Right common carotid artery plus branches (tissue), 1 donor: ENCODE measurements around the gene ATG2A.

DNA sequence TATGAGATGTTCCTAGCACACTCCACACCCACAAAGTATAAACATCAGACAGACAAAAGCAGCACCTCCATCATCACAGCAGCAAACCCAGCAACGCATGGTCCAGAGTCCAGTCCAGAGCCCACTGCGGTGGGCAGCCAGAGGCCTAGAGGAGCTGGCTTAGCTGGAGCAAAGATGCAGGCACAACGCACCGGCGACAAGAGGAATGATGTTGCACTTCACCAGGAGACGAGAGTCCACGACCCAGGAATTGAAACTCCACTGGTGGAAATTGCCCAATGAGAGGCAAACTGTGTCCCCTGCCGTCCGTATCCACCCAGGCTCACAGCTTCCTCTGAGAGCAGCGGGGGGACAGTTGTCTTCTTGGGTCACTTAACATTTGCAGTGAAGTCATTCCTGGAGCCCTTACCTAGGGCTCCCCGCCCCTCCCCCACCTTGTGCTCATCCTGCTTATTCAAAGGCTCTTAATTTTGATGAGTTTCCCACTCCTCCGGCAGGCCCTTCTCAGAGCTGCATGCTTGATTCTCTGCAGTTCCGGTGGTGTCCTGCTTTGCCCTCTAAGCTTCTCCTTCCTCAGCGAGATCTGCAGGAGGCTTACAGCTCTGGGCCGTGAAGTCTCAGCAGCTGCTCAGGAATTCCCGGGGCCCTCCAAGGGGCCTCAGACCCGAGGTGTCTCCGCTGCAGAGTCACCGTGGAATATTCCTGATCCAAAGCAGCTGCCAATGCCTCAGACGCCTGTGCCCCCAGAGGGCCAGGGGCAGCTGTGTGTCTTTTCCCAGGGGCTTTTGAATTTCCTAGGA lies 36.9 kb downstream of the RPS6KA4 start:
- PRO-cap = no peak

GRCh38 chr11:64566230-64567112 lies 10.7 kb downstream of the SLC22A11 start:
- PRO-cap = bidirectional peak, plus-strand start at chr11:64566794, minus-strand start at chr11:64566724

GRCh38 chr11:64661137-64661828 lies 61.7 kb downstream of the NRXN2 start:
- PRO-cap = bidirectional peak, plus-strand start at chr11:64661495, minus-strand start at chr11:64661307

DNA sequence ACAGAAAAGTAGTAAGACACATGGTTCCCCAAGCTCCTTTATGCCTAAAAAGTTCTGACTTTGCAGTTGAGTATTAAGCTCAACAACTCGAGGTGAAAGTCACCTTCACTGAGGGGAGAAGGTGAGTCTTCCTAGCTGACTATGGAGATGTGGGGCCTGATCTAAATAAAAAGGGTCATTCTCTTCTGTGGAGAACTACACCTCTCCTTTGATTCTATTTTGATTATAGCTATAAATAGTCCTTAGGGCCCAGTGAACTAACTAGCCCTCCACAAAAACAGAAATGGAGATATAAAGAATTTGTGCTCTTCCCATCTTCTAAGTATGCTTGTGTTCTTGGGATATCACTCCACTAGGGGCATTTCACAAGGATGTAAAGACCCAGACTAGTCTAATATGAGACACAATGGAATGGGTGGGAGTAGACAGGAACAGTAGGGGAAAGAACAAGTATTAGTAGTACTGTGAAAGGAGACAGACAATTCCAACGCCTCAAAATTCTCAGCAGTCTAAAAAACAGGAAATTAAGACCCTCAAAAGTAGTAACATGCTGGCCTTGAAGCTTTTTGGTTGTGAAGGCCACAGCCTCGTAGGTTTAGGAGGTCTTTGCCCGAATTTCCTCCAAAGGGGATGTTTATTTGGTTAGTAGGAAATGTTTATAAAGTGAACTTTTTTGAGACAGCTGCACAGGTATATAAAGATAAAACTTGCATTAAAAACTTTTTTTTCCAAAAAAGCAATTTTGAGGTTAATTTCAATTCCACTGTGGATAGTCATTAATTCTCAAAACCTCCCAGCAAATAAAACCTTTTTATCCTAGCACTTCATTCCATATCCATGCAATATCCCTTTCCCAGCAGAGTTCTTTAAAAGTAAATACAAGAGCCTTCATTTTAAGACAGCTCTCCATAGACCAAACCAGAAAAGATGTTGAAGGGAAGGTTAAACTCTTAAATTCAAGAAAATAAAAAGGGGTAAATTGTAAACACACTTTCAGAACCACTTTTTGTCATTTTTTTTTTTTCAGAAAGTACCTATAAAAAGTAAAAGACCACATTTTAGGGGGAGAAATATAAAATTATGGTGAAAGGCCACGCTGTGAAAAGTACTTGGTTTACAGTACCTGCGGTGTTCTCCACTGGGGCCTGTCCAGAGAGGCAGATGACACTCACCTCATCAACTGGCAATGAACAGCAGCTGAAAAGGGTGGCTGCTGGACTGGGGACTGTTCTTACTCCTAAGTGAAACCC lies 2.9 kb downstream of the SF1 start:
- PRO-cap = no peak

- PRO-cap = no peak
Measured at GRCh38 chr11:64779728-64780376, 1.5 kb upstream of the SF1 start.

DNA sequence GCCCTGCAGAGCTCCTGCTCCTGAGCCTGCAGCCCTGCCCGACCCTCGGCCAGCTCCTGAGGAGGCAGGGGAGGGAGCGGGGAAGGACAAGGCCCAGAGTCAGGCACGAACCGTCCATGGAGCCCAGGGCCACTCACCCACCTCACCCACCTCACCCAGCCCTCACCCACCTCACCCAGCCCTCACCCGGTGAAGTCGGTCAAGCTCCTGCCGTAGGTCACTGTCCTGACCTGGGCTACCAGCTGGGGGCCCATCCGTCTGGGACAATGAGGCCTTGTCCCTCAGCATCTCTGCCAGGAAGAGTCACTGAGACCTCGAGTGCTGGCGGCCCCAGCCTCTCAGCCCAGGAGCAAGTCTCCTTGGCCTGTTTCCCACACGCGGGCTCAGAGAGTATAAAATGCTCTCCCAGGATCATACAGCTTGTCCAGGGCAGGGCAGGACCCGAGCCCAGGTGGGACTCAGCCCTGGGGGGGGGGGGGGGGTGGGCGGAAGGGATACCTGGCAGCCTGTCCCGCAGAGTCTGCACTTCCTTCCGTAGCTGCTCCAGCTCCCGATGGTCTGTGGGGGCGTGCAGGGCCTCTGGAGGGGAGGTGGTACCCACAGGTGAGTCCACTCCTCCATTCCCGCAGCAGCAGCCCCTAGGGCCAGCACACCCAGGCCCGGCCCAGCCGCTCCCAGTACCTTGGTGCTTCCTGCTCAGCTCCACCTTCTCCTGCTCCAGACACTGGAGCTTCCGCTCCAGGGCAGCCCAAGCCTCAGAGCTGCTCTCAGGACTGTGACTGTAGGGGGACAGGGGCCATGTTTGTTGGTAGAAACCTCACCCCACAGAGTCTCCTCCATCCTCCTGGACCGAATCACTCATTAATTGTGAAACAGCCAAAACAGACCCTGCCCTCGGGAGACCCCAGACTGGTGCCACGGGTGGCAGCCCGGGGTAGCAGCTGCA lies 7.9 kb downstream of the CDC42BPG start:
- PRO-cap = no peak

DNA sequence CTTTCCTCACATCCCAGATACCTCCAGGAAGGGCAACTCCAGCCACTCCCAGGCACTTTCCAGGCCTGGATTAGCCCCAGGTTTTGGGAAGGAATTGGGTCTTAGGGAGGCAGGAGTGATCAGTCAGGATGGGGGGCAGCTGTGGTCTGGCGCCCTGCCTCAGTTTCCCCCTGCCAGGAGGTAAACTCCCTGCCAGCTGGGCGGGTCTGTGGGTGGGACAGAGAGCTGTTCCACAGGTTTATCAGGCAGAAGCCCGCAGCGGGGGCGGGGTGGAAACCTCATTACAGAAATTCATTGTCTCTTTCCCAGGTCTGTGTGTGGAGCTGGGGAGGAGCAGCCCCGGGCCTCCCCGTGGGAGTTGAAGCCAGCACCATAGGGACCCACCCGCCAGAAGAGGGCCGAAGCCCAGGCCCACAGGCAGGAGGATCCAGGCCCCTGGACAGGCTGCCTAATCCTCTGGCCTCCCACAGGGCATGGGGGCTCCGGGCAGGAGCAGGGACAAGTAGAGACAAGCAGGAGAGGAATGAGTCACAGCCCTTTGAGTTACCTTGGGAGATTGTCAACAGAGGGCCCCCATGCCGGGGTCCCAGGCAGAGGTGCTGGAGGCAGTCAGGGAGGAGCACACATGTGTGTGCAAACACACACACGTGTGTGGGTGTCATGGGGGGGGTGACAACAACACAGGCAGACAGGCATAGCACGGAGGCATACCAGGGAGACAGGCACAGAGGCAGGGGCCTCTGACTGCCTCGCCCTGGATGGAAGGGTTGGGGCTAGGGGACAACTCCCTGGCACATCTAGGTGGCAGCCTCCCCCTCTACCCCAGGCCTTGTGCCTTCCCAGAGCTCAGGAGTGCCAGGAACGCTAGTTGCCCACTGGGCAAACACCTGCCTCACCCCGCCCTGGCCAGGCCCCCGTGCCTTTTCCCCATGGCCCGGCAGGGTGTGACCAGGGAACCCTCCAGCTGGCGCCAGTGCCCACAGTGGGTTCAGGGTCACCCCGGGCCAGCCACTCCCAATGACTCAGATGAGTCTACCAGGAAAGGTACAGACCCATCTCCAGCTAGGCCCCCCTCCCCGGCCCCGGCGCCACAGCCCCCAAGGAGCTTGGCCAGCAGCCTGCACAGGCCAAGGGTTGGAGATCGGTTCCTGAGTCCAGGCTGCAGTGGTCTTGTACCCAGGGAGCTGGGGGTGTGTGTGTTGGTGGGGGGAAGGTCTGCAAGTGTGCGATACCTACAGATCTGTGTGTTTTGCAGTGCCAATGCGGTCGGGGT lies 1.3 kb downstream of the CDC42BPG start:
- PRO-cap = no peak

- PRO-cap = no peak
Measured at GRCh38 chr11:64846843-64847800, 2.7 kb upstream of the CDC42BPG start.

GRCh38 chr11:64853474-64854213 lies 9.2 kb upstream of the CDC42BPG start:
- PRO-cap = no peak

DNA sequence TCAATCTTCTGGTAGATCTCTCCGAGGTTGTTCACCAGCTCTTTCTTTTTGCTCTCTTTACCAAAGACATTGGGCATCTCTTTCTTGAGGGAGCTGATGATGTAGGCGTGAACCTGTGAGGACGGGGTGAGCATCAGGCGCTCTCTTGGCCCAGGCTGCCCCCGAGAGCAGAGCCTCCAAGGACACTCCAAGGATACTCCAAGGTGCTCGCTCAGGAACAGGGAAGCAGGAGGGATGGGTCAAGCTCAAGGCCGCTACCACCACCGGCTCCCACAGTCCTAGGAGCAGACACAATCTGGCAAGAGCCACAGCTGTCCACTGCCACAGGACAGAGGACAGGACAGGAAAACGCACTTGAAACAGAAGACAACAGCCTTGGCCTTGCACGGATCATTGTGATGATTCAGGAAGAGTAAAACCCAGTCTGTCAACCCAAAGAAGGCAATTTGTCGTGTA lies 10.9 kb upstream of the CDC42BPG start:
- PRO-cap = no peak

DNA sequence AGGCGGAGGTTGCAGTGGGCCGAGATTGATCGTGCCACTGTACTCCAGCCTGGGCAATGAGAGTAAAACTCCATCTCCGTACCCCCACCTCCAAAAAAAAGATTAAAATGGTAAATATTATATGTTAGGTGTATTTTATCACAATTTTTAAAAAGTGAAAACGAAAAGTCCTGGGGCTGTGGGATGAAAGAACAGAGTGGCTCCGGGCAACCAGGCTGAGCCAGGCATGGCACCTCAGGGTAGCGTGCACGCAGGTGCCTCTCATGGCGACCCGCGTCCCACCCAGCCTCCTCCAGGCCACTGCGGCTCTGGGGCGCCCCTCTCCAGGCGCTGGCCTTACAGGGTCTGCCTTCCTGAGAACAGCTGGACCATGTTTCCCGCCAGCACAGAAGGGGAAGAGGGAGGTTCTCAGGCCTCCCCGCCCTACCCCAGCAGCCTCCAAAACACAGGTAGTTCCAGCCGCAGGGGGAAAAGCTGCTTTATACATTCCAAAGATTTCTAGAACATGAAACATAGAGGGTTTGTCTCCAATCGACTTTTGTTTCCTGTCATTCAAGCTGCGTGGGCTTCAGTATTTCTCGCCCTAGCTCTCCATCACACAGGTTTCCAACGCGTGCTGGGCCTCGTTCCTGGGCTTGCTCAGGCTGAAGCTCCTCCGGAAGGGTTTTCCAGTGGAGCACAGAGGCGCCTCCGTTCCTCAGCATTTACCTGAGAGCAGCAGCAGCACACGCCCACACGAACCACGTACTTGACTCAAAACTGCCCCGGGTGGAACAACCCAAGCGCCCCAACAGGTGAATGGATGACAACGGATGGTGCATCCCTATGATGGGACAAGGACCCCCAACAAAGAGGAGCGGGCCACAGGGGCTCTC lies 10.5 kb downstream of the EHD1 start:
- PRO-cap = no peak

- PRO-cap = no peak
Measured at GRCh38 chr11:64870368-64871516, 7.7 kb downstream of the EHD1 start.

DNA sequence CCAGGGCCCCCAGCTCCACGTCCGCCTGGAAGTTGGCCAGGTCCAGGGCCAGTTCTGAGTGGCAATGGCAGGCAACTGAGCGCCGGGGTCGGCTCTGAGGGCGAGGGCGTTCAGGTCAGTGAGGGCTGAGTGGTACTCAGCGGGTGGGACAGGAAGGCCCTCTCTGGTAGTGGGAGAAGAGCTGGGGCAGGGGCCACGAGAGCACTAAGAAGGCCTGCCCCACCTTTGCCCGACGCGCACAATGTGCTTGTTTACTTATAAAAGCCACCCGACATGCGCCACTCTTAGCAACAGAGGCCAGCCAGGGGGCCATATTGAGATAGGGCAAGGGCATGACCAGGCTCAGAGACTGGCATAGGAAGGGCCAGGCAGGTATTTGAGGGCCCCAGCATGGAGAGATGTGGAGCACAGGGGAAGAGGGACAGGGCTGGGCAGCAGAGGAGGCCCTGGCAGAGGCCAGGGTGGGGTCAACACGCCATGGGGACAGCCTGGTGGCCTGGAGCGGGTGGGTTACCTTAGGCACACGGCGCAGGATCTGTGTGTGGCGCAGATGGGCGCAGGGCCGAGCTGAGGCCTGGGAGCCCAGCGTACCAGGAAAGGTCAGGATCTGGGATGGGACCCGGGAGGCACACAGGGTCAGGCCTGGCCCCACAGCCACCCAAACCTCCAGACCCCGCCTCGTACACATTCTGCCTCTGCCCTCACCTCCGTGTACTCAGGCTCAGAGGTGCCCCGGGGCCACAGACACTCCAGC lies 6.7 kb downstream of the ATG2A start:
- PRO-cap = no peak

GRCh38 chr11:64913977-64914261 lies 3.1 kb downstream of the ATG2A start:
- PRO-cap = no peak

DNA sequence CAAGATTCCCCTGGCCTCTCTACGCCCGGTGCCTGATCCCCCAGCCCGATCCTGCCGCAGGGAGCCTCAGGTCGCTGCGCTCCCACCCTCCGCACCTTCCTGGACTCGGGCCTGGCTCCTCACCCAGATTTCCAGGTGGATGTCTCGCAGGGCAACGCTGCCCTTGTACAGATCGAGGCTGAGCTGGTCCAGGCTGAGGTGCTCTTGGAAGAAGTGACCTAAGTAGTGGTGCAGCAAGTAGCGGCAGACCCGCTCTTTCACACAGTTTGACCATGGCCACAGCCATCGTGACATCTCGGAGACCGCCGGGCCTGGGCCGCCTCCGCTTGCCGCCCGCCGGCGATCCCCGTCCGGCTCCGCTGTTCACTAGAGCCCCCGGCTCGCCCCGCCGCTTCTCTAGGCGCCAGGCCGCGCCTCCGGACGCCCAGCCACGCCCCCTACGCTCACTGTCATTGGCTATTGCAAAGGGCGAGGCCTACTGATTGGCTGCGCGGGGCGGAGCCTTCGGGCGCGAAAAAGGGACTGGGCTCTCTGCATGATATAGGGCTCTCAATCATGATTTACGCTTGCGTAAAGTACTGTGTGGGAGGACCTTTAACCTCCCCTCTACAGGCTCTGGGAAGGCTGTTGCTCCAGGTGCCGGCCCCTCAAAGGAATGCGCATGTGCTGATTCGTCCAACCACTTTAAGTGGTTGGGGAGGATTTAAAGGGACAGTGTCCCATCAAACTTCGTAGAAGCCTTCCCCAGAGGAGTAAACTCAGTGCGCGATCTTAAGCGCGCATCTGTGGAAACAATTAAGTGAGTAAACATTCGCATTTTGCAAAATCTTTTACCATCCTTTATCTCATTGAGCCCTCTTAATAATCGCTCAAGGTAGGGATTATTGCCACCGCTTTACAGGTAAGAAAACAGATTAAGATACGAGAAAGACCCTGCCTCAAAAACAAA lies at the start of gene ATG2A:
TSS of gene ATG2A (minus strand) at position 368 of the 949 bp plus-strand sequence.
- PRO-cap = bidirectional peak, plus-strand start at position 732 of the sequence, minus-strand start at position 368 of the sequence

- PRO-cap = no peak
Measured at GRCh38 chr11:64939467-64939825, 3.8 kb upstream of the GPHA2 start.

GRCh38 chr11:65112390-65113078 lies 862 bp downstream of the TM7SF2 start:
- PRO-cap = no peak

GRCh38 chr11:65130579-65131152 lies 3.7 kb downstream of the SYVN1 start:
- PRO-cap = no peak

- PRO-cap = bidirectional peak, plus-strand start at chr11:65135227, minus-strand start at chr11:65135041
Measured at GRCh38 chr11:65134930-65136141, 1.0 kb upstream of the SYVN1 start.

GRCh38 chr11:65150585-65151492 lies 16.5 kb upstream of the SYVN1 start:
- PRO-cap = no peak